Measurements from ENCODE around the gene GLB1L3.

DNA sequence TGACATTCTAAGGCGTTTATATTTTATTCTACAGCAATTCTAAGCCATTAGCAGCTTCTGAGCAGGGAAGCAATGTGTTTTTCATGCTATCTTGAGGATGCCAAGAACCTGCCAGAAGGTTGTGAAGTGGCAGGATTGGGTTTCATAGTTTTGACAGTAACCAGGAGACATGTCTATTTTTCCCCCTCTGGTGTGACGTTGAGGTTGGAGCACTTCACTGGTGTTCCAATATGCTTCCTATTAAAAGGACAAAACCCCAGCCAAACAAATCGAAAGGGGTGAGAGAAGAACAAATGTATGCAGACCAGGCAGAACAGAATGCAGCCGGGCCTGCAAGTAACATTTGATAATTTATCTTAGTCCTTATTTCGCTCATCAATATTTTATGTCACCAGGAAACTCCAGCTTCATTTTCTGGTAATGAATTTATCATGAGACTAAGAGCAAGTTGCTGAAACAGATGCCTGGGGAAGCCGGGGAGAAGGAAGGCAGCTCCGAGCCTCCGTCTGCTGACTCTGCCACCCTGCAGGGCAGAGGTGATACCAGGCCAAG, 148.0 kb downstream of the SPATA19 start:
- PRO-cap, 4 experiments: no peak in any of the 4 experiments
- RAMPAGE, long total RNA, 4 experiments: no peak in any of the 4 experiments

- PRO-cap, 4 experiments: no peak in any of the 4 experiments
- RAMPAGE, long total RNA, 4 experiments: start-site peak on the minus strand in 1 of 4 experiments, at chr11:133919654-133919661 at its widest, 8 reads per replicate
Observed at GRCh38 chr11:133919411-133920325, 37.1 kb downstream of the IGSF9B start.

- PRO-cap, 4 experiments: peak in 4 of 4 experiments; most common plus-strand start chr11:133981378 (in 3); most common minus-strand start chr11:133981201 (in 3)
- RAMPAGE, long total RNA, 4 experiments: no peak in any of the 4 experiments
Observed at GRCh38 chr11:133981026-133981582, 24.3 kb upstream of the IGSF9B start.

GRCh38 chr11:134126215-134126798, 57.4 kb downstream of the JAM3 start:
- PRO-cap, 4 experiments: no peak in any of the 4 experiments
- RAMPAGE, long total RNA, 4 experiments: no peak in any of the 4 experiments

DNA sequence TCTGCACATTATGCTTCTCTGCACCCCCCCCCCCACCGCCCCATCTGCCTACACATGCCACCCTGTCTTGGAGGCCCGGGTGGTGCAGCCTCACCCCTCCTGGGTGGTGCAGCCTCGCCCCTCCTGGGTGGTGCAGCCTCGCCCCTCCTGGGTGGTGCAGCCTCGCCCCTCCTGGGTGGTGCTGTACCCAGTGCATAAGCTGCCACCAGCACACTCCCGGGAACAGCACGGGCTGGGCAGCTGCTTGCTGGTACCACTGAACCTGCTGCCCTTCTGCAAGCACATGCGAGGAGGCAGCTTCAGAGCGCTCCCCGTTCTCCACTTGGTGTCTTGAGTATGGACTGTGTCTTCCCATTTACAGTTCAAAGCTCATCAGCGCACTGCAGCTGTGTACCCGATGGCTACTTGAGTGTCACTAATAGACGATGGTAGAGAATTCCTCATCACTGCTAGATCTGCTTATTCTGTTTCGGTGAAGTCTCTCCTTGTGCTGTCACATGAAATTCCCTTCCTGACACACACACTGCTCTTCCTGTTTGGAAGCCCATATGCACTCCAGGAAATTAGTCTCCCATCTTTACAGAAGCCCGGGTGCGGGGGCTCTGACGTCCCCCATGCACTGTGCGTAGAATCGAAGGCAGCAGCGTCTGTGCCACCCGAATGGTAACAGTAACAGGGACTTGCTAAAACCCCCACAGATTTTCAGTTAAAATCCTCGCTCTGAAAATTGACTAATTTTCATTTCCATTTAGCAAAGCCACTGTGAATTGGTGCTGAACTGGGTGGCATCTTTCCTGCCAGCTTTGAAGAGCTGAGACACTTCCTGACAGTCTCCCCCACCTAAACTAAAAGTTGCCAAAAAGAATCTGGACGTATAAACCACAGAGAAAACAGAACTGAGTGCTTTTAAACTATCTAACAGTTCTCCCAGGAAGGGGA, 69.0 kb downstream of the NCAPD3 start:
- PRO-cap, 4 experiments: no peak in any of the 4 experiments
- RAMPAGE, long total RNA, 4 experiments: no peak in any of the 4 experiments

- PRO-cap, 4 experiments: peak in 4 of 4 experiments; most common minus-strand start chr11:134225461 (in 4)
- RAMPAGE, long total RNA, 4 experiments: start-site peak on the minus strand in 3 of 4 experiments, at chr11:134225443-134225594 at its widest, 10 to 41 reads per replicate
Observed at GRCh38 chr11:134225315-134225981, 977 bp downstream of the VPS26B start.

DNA sequence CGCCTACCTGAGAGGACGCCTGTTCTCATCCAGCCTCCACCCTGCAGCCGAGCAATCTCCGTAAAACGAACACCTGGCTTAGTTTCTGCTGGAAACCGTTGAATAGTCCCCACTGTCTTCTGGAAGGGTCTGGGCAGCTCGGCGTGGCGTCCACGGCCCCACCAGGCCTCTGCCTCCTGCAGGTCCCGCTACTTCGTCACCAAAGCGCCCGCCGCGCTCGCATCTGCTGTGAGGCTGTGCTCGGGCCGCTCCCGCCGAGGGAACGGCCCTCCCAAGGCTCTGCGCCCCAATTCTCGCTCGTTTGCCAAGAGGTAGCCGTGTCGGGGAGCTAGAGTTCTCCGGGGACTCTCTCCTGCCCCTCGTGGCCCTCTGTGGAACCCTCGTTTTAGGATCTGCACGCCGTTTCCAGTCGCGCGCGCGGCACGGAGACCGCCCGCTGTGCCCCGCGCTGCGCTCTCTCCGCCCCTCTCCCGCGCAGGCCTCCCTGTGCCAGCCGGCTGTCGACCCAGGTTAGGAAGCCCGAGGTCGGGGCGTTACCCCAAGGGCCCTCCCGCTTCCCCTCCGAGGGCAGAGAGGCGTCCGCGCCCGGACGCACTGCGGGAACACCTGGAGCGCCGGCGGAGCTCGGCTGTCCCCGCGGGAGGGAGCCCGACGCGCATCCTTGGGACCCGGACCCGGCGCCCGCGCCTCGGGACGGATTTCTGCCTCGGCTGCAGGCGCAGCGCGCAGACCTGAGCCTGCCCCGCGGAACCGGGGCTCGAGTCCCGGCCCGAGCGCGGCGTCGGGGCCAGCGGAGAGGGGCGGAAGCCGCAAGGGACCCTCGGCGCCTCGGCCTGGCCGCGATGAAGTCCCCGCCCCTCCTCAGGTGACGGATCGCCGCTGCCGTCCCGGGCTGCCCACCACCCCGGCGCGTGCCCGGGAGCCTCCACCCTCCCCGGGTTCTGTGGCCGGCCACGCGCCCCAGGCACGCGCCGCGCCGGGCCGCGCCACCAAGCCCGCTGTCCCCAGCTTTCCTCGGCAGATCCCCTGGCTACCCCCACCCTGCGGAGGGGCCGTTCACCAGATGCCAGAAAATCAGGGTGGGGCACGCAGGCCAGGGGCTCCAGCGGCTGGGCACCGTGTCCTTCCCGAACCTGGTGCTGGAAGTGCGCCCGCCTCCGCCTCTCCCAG, at the start of gene GLB1L3:
Gene GLB1L3 (plus strand): TSS at position 481 of the 1,170 bp plus-strand sequence.
- PRO-cap, 4 experiments: peak in 4 of 4 experiments; most common plus-strand start position 408 of the sequence (in 1); most common minus-strand start position 303 of the sequence (in 4)
- RAMPAGE, long total RNA, 4 experiments: start-site peak on the minus strand in 2 of 4 experiments, centred at position 332 of the sequence, 5 to 8 reads per replicate

DNA sequence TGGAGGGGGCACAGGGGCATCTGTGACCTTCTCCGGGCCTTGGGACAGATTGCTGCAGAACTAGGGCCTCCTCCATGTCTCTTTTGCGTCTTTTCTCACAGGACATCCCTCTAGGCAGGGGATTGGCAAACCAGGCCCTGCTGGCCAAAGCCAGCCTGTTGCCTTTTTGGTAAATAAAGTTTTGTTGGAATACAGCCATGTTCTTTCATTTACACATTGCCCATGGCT, 56.6 kb upstream of the B3GAT1 start:
- PRO-cap, 4 experiments: no peak in any of the 4 experiments
- RAMPAGE, long total RNA, 4 experiments: no peak in any of the 4 experiments

GRCh38 chr11:134979092-134979515, 567.1 kb upstream of the B3GAT1 start:
- PRO-cap, 4 experiments: peak in 1 of 4 experiments; most common minus-strand start chr11:134979294 (in 1)
- RAMPAGE, long total RNA, 4 experiments: no peak in any of the 4 experiments